Retinal pigment epithelial cell (primary cell): ENCODE measurements around the genes SSR1 and RIOK1.

GRCh38 chr6:6701708-6702411, 113.3 kb downstream of the LY86 start:
- RRBS = no CpG with 5 or more reads among the region's 13 CpGs

GRCh38 chr6:6750798-6751023, 162.2 kb downstream of the LY86 start:
- RRBS = no CpG with 5 or more reads among the region's 5 CpGs

DNA sequence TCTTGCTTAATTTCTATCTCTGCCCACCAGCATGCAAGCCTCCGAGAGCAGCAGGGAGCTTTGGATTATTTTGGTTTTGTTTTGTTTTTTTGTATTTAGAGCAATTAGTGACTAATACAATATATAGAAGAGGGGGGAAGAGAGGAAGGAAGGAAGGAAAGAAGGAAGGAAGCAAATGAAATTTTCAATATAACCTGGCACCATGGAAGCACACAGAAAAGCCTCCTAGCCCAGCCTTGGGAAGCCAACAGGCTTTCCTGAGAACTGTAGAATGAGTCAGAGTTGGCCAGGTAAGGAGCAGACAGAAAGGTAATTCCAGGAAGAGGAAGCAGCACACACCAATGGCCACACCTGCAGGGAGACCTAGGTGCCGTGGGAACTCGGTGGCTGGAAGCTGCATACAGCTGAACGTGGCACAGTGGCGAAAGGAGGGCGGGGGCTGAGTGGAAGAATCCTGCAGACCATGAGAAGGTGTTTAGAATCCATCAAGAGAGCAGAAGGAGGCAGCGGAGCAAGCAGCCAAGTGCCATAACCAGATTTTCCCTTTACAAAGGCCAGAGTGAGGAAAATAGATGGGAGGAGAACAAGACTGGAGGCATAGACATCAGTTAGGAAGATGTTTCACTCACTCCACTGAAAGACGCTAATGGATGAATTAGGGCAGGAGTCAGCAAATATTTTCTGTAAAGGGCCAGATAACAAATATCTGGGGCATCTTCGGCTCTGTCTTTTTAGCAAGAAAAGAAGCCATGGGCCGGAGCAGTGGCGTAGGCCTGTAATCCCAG, 224.7 kb upstream of the RREB1 start:
- RRBS = no CpG with 5 or more reads among the region's 11 CpGs

DNA sequence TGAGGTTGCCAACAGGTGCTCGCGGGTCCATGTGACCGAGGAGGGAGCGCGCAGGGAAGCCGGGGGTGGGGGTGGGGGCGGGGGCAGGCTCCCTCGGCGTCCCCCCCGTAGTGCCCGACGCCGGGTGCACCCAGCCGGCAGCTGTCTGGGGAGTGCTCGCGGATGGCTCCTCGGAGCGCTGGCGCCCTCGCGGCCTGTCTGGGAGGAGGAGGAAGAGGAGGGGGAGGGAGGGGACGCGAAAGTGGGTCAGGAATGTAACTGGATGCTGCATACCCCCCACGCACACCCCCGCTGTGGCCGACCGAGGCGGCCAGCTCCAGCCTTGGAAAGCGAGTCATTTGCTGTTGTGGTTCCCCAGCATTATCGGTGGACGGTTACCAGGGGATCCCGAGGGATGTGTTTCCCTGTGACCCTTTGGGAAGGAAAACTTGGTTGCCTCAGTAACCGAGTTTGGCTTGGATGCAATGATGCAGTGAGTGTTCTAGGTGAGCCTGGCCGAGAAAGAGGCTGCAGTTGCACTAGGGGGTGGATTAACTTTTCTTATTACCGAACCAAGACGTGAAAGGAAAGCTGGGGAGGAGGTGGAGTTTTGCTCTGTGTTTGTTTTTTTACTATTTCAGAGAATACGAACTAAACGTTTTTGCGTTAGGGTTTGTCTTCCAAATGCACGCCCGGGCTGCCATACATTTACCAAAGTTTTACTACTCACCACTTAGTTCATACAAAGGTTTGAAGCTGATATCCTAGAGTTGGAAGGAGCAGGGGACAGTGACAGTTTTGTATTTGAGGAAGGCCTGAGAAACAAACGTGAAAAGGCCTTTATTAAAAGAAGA, 55.2 kb upstream of the RREB1 start:
- RRBS = under 1% methylated on average over 6 of the region's 42 CpGs

DNA sequence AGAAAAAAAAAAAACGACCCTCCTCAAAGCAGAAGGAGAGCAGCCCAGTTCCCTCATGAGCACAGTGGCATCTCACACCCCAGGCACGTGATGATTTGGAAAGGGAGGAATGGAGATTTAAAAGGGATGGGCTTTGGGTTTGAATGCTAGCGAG, 54.7 kb upstream of the RREB1 start:
- RRBS = no CpG with 5 or more reads among the region's 3 CpGs

- RRBS = no CpG with 5 or more reads among the region's 12 CpGs
Measured at GRCh38 chr6:7058018-7058928, 49.5 kb upstream of the RREB1 start.

DNA sequence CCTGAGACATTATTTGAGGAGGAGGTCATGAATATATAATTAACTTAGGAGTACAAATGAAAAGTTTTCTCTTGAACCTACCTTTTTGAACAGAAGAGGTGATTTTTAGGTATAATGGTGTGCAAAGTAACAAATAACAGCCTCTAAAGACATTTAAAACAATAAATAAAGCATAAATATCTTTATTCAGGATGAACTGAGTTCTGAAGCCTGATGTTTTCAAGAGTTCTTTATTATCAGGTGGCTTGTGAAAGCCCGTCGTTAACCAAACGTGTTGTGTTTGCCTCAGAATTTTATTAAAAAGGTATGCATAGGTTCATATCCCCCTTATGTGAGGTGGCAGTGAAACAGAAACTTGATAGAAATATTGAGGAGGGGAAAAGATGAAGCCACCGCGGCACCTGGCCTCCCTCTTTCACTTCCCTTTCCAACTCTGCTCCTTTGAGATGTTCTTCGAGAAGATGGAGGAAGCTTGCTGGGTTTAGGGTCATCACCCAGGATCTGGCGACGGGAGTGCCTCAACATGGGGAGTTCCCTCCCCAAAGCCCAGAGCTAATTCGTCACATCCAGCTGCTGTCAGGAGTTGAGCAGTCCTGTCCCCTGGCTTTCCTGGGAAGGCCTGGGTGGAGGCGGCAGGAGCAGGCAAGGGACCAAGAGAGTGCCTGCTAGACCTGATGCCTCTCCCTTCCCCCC, 29.0 kb downstream of the RREB1 start:
- RRBS = no CpG with 5 or more reads among the region's 10 CpGs

GRCh38 chr6:7150583-7151843, 43.3 kb downstream of the RREB1 start:
- RRBS = 33% methylated on average over 5 of the region's 19 CpGs

- RRBS = 1% methylated on average over 11 of the region's 56 CpGs
Measured at GRCh38 chr6:7312869-7313651, at the start of gene SSR1. SSR1 (minus strand) TSS chr6:7313199.

GRCh38 chr6:7389591-7390502, at the start of gene RIOK1:
RIOK1 (plus strand) TSS chr6:7389808.
- RRBS = 2% methylated on average over 10 of the region's 63 CpGs

DNA sequence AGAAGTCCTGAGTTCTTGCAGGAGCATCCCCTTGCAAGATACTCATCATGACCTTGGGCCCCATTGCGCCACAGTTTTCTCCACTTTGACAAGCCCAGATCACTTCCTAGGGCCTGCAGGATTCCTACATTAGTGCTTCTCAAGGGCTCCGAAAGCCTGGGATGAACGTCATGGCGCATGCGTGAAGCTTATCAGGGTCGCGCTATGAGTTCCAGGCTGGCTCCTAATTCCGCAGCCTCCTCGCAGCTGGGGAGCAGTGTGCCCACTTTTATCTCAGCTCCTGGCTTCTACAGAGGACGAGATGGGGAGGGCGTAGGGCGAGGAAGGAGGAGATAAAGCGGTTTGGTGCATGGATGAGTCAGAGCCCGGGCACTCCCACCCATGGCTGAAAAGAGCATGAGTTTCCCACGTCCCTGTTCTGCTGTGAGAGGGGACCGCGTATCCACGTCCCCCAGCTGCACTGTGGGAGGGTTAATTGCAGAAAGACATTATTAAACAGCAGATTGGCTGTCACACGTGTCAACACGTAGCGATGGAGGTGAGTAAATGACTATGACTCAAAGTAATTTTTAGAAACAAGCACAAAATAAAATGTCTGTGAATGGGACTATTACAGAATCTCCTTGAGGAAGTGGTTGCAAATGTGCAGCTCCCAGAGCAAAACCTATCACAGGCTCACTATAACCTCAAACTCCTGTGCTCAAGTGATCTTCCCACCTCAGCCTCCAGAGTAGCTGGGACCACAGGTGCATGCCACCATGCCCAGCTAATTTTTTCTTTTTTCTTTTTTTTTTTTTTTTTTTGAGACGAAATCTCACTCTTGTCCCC, 72.9 kb upstream of the DSP start:
- RRBS = no CpG with 5 or more reads among the region's 22 CpGs

- RRBS = no CpG with 5 or more reads among the region's 12 CpGs
Measured at GRCh38 chr6:7545673-7546445, 4.4 kb downstream of the DSP start.

DNA sequence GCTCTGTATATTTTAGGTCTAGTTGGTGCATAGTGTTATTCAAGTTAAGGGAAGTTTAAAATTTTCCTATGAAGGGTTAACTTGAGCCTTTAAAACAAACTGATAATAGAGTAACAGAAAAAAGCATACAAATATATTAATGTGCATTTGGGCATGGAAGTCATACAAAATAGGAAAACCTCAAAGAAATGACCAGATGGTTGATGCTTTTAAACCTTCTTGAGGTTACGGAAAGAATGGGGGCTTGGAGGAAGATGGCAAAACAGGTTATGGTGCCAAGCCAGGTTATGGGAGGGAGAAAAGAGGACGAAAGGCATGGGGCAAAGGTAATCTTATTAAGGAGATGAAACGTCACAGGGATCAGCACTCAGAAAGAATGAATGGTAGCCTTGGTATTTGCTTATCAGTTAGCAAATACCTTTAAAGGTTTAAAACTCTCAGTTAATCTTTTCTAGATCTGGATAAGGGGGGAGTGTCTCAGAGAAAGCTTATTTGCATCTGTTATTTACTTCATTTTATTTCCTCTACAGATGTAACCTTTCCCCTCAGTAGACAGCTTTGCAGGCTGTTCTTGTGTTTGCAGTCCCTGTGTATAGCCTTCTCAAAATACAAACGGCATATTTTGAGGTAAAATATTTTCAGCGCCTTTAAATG, 55.4 kb upstream of the EEF1E1 start:
- RRBS = no CpG with 5 or more reads among the region's 5 CpGs

- RRBS = no CpG with 5 or more reads among the region's 8 CpGs
Measured at GRCh38 chr6:8655211-8656082, 220.1 kb upstream of the SLC35B3 start.

DNA sequence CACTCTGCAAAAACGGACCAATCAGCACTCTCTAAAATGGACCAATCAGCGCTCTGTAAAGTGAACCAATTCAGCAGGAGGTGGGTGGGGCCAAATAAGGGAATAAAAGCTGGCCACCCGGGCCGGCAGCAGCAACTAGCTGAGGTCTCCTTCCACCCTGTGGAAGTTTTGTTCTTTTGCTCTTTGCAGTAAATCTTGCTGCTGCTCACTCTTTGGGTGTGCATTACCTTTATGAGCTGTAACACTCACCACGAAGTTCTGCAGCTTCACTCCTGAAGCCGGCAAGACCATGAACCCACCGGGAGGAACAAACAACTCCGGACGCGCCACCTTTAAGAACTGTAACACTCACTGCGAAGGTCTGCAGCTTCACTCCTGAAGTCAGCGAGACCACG, 746.5 kb downstream of the TFAP2A start:
- RRBS = no CpG with 5 or more reads among the region's 13 CpGs

DNA sequence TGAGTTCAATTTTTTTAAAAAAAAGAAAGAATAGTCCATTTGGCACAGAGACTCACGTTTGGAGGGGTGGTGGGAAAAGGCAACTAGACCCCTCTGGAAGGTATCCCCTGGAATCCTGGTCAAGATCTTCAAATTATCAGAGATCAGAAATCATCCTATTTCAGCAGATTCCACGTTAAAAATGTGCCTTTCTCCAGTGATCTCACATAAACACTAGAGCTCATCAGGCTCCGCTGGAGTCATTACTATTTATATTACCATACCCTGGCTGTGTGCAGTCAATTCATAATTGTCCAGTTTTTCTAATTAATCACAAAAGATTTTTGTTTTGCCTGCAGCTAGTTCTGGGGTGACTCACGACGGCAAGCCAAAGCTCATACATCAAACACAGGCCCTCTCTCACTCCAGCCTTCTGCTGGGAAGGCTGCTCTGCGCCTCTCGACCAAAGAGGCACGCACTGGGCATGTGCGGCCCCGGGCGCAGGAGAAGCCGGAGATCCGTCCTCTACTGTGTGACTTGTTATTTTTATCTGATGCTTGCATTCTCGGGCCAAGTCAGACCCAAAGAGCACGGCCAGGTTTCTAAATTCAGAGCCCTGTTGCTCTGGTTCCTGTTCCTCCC, 98.7 kb downstream of the TFAP2A start:
- RRBS = no CpG with 5 or more reads among the region's 15 CpGs

GRCh38 chr6:10418740-10419913, 4.3 kb upstream of the TFAP2A start:
- RRBS = no CpG with 5 or more reads among the region's 70 CpGs

GRCh38 chr6:10531503-10531994, 10.4 kb downstream of the GCNT2 start:
- RRBS = no CpG with 5 or more reads among the region's 2 CpGs

DNA sequence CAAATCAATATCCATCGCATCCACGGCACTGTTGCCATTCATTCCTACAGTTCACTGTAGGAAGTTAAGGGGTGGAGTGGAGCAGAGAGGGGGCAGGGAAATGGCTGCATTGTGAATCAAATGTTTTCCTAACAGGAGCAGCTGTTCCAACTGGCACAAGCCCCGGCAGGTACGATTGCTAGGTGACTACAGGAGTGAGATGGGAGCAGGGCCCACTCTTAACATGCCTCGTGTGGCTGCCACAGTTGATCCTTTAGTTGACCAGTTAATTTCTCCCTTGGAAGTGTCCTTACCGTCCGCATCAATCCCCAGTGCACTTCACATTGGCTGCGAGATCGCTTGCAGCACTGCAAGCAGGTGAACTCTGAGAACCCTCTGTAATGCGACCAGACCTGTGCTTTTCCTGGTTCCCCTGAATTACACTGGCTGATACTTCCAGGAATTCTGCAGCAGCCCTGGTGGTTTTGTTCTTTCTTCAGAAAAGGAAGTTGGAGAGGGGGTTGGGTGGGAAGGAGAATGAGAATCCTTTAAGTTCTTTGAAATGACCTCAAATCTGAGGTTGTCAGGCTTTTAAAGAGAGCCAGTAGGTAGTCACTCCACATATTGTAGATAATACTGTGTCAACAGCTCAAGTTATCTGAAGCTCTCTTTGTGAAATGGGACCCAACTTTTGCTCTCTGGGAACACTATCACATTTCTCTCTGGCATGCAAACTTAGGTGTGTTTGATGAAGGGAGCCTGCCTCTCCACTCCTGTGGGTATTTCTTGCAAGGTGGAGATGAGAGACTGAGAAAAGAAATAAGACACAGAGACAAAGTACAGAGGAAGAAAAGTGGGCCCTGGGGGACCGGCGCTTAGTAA, 62.3 kb downstream of the GCNT2 start:
- RRBS = no CpG with 5 or more reads among the region's 12 CpGs

- RRBS = no CpG with 5 or more reads among the region's 6 CpGs
Measured at GRCh38 chr6:11197344-11197767, 35.1 kb downstream of the NEDD9 start.